ENCODE measurements around the genes UXS1 and SLC5A7.

DNA sequence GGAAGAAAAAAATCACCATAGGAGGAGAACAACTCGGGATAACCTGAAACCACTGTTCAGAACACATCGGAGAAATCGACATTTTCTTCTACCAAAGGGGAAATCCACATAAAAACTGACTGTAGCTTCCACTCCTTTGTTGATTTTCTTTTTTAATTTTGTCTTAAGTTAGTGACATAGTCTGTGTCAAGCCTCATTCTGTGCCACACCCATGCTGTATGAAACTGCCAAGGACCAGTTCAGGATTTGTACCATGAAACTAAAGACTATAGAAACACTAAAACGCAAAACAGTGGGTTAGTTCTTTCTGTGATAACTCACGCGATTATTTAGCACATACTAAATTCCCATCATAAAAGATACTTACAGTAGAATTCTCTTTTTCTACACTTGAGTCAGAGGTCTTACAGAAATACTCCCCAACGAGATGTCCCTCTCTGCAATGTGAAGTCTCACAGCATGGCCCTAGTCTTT, 54.5 kb downstream of the UXS1 start:
- PRO-cap: no peak
CAGE:
- cytosol, long polyA minus RNA: no peak
- cytosol, long polyA plus RNA: no peak
- long polyA plus RNA: no peak
- nucleus, long polyA minus RNA: no peak
- nucleus, long polyA plus RNA: no peak

DNA sequence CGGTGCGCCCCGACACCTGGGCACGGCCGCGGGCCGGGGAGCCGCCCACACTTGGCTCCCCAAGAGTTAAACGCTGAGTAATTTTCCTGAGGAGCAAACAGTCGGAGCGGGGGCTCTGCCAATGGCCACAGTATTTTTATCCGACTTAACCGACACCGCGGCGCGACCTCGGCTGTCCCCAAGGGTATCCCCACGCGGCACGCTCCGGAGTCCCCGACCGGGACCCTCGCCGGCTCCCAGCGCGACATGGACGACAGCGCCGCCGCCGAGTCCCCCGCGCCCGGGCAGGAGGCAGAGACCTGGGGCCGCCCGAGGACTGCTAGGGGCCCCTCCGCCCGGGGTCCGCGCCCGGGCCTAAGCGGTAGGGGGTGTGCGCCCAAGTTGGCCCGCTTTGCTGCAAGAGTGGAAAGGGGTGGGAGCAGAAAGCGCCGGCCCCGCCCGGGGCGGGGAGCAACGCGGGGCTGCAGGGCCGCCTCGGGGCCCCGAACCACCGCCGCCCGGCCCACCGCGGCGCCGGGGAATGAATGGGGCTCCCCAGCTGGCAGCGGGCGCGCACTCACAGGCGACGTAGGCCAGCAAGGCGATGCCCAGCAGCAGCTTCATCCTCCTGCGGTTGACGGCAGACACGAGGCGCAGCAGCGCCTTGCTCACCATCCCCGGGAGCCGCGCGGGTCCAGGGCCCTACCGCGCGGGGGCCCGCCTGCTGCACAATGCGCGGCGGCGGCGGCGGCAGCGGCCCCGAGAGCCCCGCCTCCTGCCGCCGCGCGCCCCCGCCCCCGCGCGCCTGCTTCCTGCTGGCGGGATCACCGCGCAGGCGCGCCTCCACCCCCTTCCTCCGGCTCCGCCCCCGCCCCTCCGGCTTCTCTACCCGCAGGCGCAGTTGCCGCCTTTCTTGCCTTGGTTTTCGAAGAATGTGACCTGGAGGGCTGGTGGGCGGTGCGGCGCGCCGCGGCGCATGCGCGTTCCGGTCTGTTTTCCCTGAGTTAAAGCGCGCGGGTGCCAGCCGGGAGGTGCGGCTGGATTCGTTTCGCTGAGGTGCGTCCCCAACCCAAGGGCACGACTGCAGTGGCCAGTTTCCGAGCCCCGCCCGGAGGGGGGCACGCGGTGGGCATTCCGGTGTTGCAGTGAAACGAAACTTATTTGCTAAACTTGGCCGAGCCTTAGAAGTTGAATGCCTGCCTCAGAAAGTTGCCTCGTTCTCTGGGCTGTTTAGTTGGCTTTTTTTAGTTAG, at the start of gene UXS1:
Gene UXS1 (minus strand): TSS at position 714 of the 1,231 bp plus-strand sequence.
- PRO-cap: bidirectional peak, plus-strand start at position 981 of the sequence, minus-strand start at position 712 of the sequence
CAGE:
- cytosol, long polyA minus RNA: start-site peak on the minus strand centred at position 697 of the sequence, 40 bp wide, 20 reads
- cytosol, long polyA plus RNA: start-site peak on the minus strand centred at position 733 of the sequence, 48 bp wide, 75 and 64 reads in 2 replicates
- long polyA plus RNA: start-site peak on the minus strand centred at position 697 of the sequence, 41 bp wide, 177 and 191 reads in 2 replicates
- nucleus, long polyA minus RNA: no peak
- nucleus, long polyA plus RNA: no peak

DNA sequence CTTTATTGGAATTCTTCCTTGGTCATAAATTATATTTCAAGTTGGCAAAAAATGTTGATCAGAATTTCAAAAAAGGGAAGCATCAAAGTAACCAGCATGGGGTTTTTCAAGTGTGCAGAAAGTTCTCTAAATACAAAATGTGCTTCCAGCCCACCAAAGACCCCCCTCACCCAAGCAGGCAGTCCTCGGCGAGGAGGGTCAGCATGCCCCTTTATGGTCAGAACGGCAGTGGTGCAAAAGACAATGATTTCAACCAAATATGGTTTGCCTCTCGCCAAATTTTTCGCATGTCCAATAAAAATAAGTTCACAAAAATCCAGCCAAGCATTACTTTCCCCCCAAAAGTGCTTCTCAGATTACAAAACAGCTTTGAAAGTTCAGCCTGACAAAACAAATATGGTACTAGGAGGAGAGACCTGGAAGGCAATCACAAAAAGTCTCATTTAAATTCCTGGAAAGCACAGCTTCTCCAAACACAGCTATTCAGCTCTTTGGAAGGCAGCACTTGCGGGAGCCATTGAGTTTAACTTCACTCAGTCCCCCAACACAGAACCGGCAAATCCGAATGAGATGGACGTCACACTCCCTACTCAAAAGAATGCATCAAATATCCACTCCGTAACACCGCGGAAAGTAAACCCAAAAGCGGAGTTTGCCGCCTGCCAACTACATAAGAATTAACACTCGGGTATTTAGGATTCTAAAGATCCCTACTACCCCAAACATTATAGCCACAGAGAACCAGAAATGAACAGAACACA, 782 bp downstream of the ST6GAL2 start:
- PRO-cap: no peak
CAGE:
- cytosol, long polyA minus RNA: no peak
- cytosol, long polyA plus RNA: no peak
- long polyA plus RNA: no peak
- nucleus, long polyA minus RNA: no peak
- nucleus, long polyA plus RNA: no peak

- PRO-cap: no peak
CAGE:
- cytosol, long polyA minus RNA: no peak
- cytosol, long polyA plus RNA: no peak
- long polyA plus RNA: no peak
- nucleus, long polyA minus RNA: no peak
- nucleus, long polyA plus RNA: no peak
These were observed at the start of gene SLC5A7 for GRCh38 chr2:107986030-107987104. TSS of gene SLC5A7 (plus strand) at chr2:107986524.

- PRO-cap: no peak
CAGE:
- cytosol, long polyA minus RNA: no peak
- cytosol, long polyA plus RNA: no peak
- long polyA plus RNA: no peak
- nucleus, long polyA minus RNA: no peak
- nucleus, long polyA plus RNA: no peak
These were observed 4.0 kb downstream of the LIMS1 start for GRCh38 chr2:108538122-108538737.

DNA sequence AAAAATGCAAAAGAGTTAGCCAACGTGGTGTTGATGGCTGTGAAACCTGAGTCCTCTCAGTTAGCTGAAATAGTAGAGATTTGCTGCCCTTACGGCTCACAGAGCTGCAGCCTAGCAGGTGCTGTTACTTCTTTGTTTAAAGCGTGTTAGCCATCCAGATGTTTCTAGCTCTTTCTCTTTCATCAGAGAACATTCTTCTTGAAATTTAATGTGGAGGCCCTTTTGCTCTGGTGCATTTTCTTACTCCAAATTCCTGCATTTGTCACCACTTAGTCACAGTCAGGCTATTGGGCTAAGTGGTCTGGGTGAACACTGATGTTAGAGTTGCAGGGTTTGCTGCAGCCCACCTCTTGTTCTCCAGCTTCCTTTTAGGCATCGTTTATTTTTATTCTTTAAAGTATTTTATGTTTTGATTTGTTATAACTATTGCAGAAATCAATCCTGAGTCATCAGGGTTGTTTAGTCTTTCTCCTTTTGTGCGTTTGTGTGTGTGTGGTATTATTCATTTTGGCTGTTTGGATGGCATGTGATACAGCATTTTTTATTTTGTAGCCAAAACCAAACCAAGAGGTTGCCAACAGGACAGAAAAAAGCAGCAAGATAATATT, 41.2 kb downstream of the LIMS1 start:
- PRO-cap: no peak
CAGE:
- cytosol, long polyA minus RNA: no peak
- cytosol, long polyA plus RNA: no peak
- long polyA plus RNA: no peak
- nucleus, long polyA minus RNA: no peak
- nucleus, long polyA plus RNA: no peak

DNA sequence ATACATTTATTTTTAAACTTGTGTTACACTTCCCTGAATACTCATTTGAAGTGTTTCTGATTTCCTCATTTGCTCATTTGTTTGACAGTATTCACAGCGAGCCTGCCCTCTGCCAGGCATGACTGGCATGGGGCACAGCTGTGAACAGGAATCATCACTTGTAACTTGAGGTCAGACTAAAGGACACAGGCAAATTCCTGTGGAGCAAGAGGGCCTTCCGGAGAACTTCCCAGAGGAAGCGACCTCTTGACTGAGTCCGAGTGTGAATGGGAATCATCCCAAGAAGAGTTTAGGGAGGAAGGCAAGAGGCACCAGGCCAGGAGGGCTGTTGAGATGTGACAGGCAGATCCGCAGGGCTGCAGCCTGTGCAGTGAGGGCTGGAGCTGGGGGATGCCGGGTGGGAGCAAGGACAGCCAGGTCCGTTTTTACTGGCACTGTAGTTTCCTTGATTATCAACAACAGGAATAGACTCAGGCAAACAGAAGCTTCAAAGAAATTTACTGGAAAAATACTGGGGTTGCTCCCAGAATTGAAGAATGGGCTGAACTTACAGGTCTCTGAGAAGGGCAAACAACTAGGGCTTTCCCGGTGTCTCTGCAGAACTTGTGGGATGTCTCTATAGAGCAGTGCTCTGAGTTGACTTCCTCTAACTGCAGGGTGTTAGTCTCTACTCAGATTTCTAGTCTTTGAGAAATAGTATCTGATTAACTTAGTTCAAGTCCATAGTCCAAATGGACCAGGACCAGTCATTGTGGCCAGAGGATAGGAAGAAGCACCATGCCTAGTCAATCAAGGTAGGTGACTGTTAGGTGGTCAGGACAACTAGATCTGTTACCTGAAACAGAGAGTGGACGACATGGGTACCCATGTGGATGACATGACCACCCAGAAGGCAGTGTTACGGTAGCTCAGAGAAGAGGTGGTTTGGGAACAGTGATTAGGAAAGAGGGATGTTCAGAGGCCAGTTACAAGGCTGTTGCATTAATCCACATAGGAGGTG, 45.6 kb downstream of the LIMS1 start:
- PRO-cap: unidirectional peak, plus-strand start at position 328 of the sequence
CAGE:
- cytosol, long polyA minus RNA: no peak
- cytosol, long polyA plus RNA: no peak
- long polyA plus RNA: no peak
- nucleus, long polyA minus RNA: no peak
- nucleus, long polyA plus RNA: no peak

GRCh38 chr2:108594745-108595799, 60.8 kb downstream of the LIMS1 start:
- PRO-cap: bidirectional peak, plus-strand start at chr2:108595195, minus-strand start at chr2:108595072; bidirectional peak, plus-strand start at chr2:108595429, minus-strand start at chr2:108595312
CAGE:
- cytosol, long polyA minus RNA: no peak
- cytosol, long polyA plus RNA: no peak
- long polyA plus RNA: no peak
- nucleus, long polyA minus RNA: start-site peak on the minus strand at chr2:108595070-108595074, 59 reads
- nucleus, long polyA plus RNA: no peak

DNA sequence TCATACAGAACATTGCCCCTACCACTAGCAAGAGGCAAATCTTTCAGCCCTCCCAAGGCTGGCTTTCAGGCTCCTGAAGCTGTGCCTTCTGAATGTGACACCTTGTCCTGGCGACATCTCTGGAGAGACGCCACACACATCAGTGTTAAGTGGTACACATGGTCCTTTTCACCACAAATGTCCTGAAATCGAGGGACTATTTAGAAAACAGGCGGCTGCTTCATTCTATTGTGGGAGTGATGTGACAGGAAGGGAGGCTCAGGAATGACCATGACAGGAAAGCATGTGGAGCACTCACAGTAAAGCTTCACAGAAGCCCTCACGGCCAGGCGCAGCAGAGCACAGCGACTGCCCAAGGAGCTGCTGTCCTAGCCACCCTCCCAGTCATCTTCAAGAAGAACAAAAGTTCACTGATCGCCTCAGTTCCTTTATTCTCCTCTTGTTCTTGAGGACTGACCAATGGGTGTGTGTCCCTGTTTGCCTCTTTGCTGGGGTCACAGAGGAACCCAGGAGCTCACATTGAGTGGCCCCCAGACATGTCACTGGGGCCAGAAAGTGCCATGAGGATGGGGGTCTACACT, 84.7 kb upstream of the RANBP2 start:
- PRO-cap: no peak
CAGE:
- cytosol, long polyA minus RNA: no peak
- cytosol, long polyA plus RNA: no peak
- long polyA plus RNA: no peak
- nucleus, long polyA minus RNA: no peak
- nucleus, long polyA plus RNA: no peak

GRCh38 chr2:108684356-108685461, 34.6 kb upstream of the RANBP2 start:
- PRO-cap: no peak
CAGE:
- cytosol, long polyA minus RNA: no peak
- cytosol, long polyA plus RNA: start-site peak on the plus strand at chr2:108685105-108685241, 61 and 92 reads in 2 replicates
- long polyA plus RNA: no peak
- nucleus, long polyA minus RNA: no peak
- nucleus, long polyA plus RNA: no peak

DNA sequence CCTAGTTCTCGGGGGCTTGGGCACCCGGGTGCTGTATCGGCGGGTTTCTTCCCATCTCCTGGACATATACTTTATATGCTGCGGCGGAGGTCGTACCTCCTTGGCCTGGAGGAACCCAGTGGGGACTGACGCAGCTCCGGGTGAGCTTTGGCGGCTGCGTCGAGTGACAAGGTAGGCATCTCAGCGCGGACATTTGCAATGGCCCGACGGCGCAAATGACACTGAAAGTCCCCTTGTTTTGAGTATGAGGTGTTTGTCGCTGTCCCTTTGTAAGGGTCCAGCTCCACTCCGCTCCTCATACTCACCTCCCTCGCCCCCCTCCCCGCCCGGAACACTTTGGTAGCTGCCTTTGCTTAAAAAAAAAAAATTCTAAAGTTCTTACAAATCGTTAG, 717 bp downstream of the RANBP2 start:
- PRO-cap: no peak
CAGE:
- cytosol, long polyA minus RNA: no peak
- cytosol, long polyA plus RNA: no peak
- long polyA plus RNA: no peak
- nucleus, long polyA minus RNA: no peak
- nucleus, long polyA plus RNA: no peak

GRCh38 chr2:108971685-108972671, 17.0 kb downstream of the EDAR start:
- PRO-cap: no peak
CAGE:
- cytosol, long polyA minus RNA: no peak
- cytosol, long polyA plus RNA: no peak
- long polyA plus RNA: no peak
- nucleus, long polyA minus RNA: no peak
- nucleus, long polyA plus RNA: no peak

- PRO-cap: no peak
CAGE:
- cytosol, long polyA minus RNA: no peak
- cytosol, long polyA plus RNA: no peak
- long polyA plus RNA: no peak
- nucleus, long polyA minus RNA: no peak
- nucleus, long polyA plus RNA: no peak
These were observed 16.7 kb upstream of the EDAR start for GRCh38 chr2:109005438-109006324.

GRCh38 chr2:109127921-109128584, 952 bp upstream of the SH3RF3 start:
- PRO-cap: unidirectional peak, plus-strand start at chr2:109128262
CAGE:
- cytosol, long polyA minus RNA: start-site peak on the plus strand at chr2:109128224-109128447, 9 reads
- cytosol, long polyA plus RNA: no peak
- long polyA plus RNA: no peak
- nucleus, long polyA minus RNA: no peak
- nucleus, long polyA plus RNA: no peak

DNA sequence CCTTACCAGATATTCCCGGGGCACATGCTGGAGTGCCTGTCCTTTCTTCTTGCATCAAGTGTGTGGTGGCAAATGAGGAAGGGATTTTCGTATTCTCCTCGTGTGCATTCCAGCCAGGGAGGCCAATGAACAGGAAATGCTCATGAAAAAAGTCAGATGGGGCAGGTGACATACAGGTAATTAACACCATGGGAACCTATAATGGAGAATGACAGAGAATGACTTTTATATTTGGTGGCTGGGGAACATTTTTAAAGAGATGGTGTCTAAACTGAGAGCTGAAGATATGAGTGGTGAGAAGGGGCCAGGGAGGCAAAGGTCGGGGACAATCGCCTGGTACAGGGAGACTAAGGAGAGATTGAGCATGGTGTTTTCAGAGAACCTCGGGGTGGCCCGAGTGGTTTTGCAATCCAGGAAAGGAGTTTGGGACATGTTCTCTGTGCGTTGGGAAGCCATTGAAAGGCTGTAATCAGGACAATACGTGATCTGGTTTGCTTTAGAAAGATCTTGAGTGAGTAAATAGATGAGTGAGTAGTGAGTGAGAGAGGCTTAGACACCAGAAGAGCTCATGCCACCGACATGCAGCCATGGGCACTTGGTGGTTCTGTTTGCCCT, 114.5 kb downstream of the SH3RF3 start:
- PRO-cap: no peak
CAGE:
- cytosol, long polyA minus RNA: no peak
- cytosol, long polyA plus RNA: no peak
- long polyA plus RNA: no peak
- nucleus, long polyA minus RNA: no peak
- nucleus, long polyA plus RNA: no peak

- PRO-cap: no peak
CAGE:
- cytosol, long polyA minus RNA: no peak
- cytosol, long polyA plus RNA: no peak
- long polyA plus RNA: no peak
- nucleus, long polyA minus RNA: no peak
- nucleus, long polyA plus RNA: no peak
These were observed 206.0 kb downstream of the SEPTIN10 start for GRCh38 chr2:109407697-109408252.

DNA sequence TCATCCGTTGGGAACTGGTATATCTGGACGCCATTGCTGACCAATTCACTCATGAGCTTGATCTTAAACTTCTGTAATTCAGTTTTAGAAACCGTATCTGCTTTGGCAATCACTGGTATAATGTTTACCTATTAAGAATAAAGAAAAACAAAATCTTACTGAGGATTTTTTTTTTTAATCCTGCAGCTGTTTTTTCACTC, 46.0 kb downstream of the SEPTIN10 start:
- PRO-cap: no peak
CAGE:
- cytosol, long polyA minus RNA: no peak
- cytosol, long polyA plus RNA: no peak
- long polyA plus RNA: no peak
- nucleus, long polyA minus RNA: no peak
- nucleus, long polyA plus RNA: no peak

DNA sequence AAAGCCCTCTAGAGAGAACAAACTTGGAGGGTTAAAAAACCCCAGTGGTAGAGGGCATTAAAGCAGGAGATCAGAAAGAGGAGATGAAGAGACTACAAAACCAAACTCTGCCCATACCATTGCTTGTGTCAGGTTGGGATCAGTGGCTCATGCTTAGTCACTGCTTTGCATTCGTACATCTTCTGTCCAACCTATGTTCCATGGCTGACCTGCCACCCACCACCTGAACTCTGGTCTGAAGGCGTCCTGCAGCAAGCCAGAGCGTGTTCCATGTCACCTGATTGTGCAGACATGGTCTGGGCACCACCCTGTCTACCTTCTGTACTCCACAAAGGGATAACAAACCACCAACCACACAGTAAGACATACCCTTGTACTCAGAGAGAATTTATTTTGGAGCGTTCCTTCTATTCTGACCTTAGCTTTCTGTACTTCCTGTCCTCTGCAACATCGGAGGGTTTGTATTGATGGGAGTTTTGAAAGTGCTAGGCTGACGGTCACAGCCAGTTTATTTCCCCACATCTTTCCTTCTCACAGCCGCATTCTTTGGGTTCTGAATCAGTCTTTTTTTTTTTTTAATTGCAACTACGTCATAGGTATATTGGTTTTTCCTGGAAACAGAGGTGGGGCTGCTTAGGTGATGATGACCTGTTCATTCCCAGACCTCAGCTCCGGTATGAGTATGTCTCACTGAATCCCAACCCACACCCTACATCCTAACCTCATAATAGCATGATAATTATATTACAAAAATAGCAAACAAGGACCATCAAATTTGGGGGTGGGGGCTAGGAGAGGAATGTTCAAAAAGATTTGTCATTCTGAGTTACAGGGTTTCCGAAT, 88.3 kb downstream of the SOWAHC start:
- PRO-cap: no peak
CAGE:
- cytosol, long polyA minus RNA: no peak
- cytosol, long polyA plus RNA: no peak
- long polyA plus RNA: no peak
- nucleus, long polyA minus RNA: no peak
- nucleus, long polyA plus RNA: no peak

DNA sequence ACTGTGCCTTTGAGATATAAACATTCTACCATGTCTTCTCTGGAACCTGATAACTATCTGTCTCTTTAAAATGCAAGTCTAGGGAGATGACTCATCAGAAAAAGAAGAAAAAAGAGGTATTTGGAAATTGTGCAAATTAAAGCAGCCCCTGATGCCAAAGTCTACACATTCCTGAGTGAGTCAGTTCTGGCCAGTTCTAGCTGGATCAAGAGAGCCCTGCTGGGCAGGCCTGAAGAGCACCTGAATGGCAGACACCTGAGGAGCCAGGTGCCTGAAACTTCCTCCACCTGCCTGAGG, 101.1 kb downstream of the LIMS4 start:
- PRO-cap: no peak
CAGE:
- cytosol, long polyA minus RNA: no peak
- cytosol, long polyA plus RNA: no peak
- long polyA plus RNA: no peak
- nucleus, long polyA minus RNA: no peak
- nucleus, long polyA plus RNA: no peak

- PRO-cap: no peak
CAGE:
- cytosol, long polyA minus RNA: no peak
- cytosol, long polyA plus RNA: no peak
- long polyA plus RNA: no peak
- nucleus, long polyA minus RNA: no peak
- nucleus, long polyA plus RNA: no peak
These were observed 120.0 kb downstream of the ACOXL start for GRCh38 chr2:110852250-110852976.

Data from endothelial cell of umbilical vein (primary cell).